GM12891 (cell line): ENCODE measurements around the genes BMP2K and COQ2.

GRCh38 chr4:78691835-78692443 lies 84.2 kb upstream of the BMP2K start:
- RRBS, result no CpG with 5 or more reads among the region's 4 CpGs

DNA sequence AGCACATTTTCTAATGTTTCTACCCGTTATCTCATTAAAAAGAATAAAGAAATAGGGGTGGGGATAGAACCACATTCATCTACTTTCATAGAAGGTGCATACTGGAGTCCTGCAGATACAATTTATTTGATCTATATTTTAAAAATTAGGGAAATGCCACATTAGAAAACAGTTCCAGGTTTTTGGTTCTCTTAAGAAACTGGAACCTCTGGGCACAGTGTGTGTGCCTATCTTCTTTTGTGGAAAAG lies 1.4 kb upstream of the BMP2K start:
- RRBS, result no CpG with 5 or more reads among the region's 1 CpG

DNA sequence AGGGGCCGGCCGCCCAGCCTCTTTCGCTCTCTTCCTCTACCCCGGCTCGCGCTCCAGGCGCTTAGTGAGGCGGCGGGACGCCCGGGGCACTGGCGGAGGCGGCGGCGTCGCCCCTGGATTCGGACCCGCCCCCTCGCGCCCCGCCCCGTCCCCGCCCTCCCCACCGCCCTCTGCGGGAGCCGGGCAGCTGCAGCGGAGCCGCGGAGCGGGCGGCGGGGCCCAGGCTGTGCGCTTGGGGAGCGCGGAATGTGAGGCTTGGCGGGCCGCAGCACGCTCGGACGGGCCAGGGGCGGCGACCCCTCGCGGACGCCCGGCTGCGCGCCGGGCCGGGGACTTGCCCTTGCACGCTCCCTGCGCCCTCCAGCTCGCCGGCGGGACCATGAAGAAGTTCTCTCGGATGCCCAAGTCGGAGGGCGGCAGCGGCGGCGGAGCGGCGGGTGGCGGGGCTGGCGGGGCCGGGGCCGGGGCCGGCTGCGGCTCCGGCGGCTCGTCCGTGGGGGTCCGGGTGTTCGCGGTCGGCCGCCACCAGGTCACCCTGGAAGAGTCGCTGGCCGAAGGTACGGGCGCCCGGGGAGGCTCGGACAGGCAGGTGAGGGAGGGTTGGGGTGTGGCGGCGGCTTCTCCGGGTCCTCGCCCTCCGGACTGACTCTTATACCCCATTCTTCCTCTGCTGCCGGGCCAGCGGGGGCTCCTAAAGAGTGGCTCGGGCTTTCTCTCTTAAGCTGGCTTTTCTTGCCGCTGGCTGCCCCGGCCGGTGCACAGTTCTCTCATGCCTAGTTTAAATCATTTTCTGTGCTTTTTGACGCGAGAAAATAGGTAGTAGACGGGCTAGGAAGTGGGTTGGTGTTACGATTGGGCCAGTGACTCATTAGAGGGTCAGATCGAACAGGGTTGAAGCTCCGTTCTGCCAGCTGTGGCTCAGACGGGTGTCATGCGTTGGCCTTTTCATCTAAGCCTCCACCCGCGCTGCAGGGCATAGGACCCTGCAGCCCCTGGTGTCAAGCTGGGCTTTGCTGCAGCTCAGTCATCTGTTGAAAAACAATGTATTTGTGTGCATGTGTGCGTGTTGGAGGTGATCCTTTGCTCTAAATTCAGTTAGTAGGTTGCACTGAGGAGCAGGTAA lies at the start of gene BMP2K:
BMP2K (plus strand) TSS at position 186 of the 1,123 bp plus-strand sequence.
- RRBS, result under 1% methylated on average over 41 of the region's 106 CpGs

DNA sequence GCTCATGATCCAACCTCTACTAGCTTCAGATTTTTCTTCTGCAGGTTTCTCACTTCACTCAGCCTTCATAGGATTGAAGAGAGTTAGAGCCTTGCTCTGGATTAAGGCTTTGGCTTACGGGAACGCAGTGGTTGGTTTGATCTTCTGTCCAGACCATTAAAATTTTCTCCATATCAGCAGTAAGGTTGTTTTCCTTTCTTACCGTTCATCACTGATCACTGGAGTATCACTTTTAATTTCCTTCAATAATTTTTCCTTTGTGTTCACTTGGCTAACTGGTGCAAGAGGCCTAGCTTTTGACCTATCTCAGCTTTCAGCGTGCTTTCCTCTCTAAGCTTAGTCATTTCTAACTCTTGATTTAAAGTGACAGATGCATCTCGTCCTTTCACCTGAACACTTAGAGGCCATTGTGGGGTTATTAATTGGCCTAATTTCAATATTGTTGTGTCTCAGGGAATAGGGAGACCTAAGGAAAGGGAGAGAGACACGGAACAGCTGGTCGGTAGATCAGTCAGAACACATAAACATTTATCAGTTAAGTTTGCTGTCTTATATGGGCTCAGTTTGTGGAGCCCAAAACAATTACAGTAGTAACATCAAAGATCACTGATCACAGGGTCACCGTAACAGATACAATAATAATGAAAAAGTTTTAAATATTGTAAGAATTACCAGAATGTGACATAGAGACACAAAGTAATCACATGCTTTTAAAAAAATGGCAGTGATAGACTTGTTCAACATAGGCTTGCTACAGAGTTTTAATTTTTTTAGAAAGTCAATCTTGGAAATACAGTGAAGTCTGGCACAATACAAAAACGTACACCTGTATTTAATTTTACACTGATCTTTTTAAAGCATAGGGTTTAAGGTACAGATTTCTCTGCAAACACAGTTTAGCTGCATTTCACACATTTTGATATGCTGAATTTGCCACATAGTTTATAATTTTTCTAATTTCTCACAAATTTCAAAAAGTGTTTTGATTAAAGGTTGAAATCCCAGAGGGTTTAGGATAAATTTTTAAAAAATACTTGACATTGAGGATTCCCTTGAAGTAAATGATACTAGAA lies 44.4 kb downstream of the PAQR3 start:
- RRBS, result no CpG with 5 or more reads among the region's 9 CpGs

GRCh38 chr4:79258621-79259094 lies 67.2 kb downstream of the NAA11 start:
- RRBS, result no CpG with 5 or more reads among the region's 2 CpGs

GRCh38 chr4:80017203-80017588 lies 55.8 kb downstream of the ANTXR2 start:
- RRBS, result no CpG with 5 or more reads among the region's 1 CpG

DNA sequence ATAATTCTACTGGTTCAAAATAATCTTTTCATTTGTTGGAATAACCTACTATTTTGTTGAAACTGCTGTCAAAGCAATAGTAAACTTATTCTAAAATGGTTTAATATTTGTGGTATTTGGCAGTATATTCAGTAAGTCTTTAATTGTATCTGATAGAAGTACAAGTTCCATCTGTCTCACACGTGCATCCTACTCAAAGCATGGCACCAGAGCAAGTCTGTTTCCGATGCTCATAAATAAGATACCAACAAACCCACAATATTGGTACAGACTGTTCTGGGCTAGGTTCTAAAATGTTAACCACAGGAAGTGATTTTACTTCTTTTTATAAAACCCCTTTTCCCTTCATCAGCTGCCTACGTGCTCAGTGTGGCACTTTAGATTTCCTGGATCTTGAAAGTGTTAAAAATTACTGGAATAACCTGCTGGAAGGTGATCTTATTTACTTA lies 165.0 kb downstream of the CFAP299 start:
- RRBS, result no CpG with 5 or more reads among the region's 3 CpGs

- RRBS, result no CpG with 5 or more reads among the region's 3 CpGs
These were observed 34.1 kb upstream of the RASGEF1B start for GRCh38 chr4:81505751-81506312.

GRCh38 chr4:82353925-82354565 lies 19.7 kb downstream of the HNRNPD start:
- RRBS, result no CpG with 5 or more reads among the region's 2 CpGs

DNA sequence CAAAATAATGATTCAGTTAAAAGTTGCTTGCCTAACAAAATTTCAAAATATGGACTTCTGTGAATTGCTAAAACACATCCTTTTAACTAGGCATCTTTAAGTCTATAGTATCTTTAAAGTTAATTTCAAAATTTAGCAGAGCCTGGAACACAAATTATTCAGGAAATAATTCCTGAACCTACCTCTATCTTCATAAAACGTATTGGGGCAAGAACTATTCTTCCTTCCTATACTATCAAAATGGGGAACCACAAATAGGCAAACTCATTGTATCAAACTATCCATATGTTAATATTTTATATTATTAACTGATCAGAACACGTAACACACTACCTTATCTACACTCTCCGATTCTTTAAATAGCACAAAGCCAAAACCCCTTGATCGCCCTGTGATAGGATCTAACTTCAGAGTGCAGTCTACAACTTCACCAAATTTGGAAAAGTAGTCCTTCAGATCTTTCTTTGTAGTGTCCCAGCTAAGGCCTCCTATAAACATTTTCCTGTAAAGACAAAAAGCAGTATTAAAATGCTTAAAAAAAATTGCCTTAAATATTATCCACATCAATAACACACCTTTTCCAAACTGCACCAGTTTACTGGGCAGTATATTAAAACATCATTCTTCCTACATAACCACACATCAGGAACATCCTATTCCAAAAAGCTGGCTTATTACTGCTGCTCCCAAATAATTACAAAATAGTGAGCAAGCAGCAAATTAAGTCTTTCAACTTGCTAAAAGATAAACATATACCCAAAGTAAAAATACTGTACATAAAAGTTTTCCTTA lies 14.5 kb downstream of the HNRNPD start:
- RRBS, result no CpG with 5 or more reads among the region's 4 CpGs

GRCh38 chr4:83111964-83112833 lies 2.3 kb downstream of the PLAC8 start:
- RRBS, result no CpG with 5 or more reads among the region's 12 CpGs

DNA sequence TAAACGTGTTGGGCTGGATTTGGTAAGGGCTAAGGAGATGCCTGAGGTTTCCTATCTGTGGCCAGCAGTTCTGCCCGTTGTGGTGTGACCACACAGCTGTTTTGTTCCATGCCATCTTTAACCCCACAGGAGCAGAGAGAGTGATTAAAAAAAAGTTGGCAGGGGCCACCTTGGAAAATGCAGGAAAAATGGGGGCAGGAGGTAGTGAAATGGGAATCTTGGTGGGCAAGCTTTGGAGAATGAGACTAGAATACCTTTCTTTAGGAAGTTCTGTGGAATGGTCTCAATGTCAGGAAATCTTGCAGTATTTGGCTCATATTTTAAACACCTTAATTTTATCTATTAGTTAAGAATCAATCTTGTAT lies 1.0 kb downstream of the PLAC8 start:
- RRBS, result no CpG with 5 or more reads among the region's 2 CpGs

DNA sequence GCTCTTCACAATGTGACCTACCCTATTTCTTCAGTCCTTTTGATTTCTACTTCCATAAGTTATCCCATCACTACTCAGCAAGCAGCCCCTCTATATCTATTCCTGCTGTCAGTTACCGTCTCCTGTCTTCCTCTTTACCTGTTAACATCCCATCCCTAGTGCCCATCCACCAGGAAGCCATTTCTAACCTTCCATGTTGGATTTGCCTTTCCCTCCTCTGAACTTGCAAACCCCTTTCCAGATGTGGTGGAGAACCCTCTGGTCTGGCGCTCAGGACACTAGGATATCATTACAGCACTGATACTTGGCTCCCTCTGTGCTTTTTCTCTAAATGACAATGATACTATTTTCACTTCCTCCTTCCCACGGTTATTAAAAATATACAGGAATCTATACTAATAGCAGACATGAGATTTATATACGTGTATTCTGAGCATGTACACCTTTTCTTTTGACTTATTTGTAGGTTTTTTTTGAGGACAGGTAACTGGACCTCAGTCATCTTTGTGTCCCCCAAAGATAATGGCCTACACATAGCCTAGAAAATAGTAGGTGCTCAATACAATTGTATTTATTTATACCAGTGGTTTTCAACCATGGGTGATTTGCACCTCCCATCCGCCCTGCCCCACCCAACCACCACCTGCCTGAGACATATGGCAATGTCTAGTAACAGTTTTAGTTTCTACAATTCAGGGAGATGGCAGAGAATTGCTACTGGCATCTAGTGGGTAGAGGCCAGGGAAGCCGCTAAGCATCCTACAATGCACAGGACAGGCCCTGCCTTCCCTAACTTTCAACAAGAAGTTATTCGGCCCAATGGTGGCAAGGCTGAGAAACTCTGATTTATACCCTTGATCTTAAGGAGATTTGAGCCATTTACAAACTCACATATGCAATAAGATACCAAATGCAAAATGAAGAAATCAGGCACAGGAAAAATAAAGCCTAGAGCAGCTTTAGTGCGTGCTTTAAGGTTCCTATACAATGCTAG lies 60.5 kb upstream of the PLAC8 start:
- RRBS, result no CpG with 5 or more reads among the region's 8 CpGs

GRCh38 chr4:83219076-83220157 lies 65.2 kb downstream of the COQ2 start:
- RRBS, result no CpG with 5 or more reads among the region's 14 CpGs

DNA sequence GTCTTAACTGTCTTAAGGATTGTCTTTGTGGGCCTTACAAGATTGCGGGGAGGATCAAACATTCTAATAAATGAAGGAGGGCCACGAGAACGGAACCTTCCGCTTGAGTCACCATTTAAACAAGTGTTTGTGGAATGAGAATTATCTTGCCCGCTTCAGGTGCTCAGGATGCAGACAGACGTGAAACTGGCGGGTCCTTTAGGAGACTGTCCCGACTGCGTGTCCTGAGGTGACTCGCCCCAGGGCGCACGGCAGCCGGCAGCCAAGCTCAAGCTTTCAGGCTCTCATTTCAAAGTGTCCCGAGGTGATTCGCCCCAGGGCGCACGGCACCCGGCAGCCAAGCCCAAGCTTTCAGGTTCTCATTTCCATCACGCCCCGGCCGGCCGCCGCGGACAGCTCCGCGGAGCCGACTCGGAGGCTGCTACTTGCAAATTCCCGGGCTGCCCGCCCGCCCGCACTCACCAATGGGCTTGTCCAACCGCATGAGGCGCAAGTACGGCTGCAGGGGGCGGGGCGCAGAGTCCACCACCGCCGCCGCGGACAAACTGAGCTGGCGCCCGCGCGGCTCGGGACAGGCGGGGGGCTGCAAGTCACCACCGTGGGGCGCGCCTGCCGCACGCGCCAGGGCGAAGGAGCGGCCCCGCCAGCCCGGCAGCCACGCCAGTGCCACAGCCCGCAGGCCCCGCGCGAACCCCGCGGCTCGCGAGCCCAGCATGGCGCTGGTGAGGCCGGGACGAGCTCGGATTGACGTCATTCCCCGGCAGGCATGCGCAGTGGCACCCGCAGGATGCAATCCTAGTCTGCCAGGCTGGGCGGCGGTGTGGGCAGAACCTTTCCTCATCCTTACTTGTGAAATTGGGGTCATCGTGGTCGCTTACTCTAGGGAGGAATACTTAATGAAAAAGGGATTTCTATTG lies at the start of gene COQ2:
COQ2 (minus strand) TSS at position 749 of the 917 bp plus-strand sequence.
- RRBS, result 1% methylated on average over 17 of the region's 78 CpGs

DNA sequence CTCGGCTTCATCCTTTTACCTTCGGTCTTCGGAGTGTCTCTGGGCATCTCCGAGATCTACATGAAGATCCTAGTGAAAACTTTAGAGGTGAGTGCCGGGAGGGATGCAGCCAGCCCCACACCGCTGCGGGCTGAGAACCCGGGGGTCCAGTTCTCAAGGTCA lies 650 bp downstream of the GPAT3 start:
- RRBS, result 2% methylated on average over 4 of the region's 8 CpGs

DNA sequence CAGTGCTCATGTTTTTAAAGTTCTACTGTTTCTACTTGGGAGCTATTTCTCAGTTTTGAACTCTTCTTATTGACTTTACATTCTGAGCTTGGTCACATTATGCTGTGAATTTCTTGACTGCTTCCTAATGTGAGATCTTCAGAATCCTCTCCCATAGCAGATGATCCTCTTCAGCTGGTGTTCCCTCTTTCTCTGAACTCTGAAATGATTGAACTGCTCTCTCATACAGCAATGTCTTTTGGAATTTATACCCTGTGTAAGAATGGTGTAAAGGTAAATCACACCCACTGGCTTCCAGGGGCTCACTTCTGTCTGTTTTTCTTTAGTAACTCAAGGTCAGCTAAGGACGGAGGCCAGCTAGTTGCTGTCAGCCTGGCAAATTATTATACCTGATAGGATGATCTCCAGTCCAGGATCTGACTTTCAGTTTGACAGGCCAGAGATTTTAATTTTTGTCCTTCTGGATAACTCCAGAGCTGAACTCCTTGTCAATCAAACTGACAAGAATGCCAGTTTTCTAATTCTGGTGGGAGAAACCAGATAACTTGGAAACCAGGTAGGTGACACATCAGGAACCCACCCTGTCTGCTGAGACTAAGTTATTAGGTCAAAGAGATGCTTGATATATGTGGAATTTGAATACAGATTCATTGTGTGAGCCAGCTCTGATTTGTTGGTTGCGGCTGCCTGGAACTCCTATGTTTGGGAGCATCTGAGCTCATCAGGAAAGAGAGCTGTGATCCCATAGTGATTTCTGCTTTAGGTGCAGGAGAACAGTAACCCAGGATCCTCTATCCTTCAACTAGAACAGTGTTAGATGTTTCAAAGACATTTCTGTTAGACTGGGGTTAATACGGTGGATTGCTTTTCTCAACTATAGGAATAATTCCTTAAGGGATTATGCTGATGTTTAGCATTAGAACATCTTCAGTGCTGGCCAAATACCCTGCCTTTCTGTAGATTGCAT lies 2.7 kb downstream of the GPAT3 start:
- RRBS, result no CpG with 5 or more reads among the region's 3 CpGs

GRCh38 chr4:84482721-84483246 lies 16.3 kb downstream of the NKX6-1 start:
- RRBS, result 30% methylated on average over 10 of the region's 46 CpGs